Cerebral cortex (tissue), 2 donors: ENCODE measurements around a stretch of chr18.

GRCh38 chr18:74501037-74501933, 5.1 kb downstream of the CNDP2 start:
- PRO-cap, 2 experiments: no peak in any of the 2 experiments

DNA sequence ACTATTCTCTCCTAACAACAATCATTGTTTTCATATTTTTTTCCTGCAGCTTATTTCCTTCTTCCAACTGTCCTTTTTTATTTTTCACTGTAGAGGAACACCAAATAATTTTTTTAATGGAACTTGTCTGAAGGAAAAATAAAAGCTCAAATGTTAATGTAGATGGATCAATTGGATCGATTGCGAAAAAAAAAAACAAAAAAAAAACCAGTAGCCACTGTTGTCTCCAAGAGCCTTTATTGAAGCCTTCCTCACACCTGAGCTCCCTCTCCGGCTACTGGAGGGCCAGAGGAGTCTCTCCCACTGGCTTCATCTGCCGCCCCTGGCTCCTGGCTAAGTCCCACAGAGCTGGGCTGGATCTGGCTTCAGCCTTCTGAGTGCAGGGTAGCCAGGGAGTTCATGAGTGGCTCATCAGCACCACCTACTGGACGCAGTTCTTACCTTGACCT, 17.4 kb downstream of the CNDP1 start:
- PRO-cap, 2 experiments: no peak in any of the 2 experiments

DNA sequence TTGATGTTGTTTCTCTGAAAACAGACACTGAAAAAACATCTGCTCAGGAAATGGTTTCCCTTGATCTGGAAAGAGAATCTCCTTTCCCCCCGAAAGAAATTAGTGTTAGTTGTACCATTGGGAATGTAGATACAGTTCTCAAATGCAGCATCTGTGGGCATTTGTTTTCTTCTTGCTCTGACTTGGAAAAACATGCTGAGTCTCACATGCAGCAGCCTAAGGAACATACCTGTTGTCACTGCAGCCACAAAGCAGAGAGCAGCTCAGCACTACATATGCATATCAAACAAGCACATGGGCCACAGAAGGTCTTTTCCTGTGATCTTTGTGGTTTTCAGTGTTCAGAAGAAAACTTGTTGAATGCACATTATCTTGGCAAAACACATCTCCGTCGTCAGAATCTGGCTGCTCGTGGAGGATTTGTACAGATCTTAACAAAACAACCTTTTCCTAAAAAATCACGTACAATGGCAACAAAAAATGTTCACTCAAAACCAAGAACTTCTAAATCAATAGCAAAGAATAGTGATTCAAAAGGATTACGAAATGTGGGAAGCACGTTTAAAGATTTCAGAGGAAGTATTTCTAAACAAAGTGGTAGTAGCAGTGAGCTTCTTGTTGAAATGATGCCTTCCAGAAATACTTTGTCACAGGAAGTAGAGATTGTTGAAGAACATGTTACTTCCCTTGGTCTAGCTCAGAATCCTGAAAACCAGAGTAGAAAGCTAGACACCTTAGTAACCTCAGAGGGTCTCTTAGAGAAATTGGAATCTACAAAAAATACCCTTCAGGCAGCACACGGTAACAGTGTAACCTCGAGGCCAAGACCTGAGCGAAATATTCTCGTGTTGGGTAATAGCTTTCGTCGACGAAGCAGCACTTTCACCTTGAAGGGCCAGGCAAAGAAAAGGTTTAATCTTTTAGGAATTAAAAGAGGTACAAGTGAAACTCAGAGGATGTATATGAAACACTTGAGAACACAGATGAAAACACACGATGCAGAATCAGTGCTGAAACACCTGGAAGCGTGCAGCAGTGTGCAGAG, 34.1 kb downstream of the ZNF407 start:
- PRO-cap, 2 experiments: no peak in any of the 2 experiments

GRCh38 chr18:74905204-74905592, 303.7 kb downstream of the PTGR3 start:
- PRO-cap, 2 experiments: no peak in any of the 2 experiments

DNA sequence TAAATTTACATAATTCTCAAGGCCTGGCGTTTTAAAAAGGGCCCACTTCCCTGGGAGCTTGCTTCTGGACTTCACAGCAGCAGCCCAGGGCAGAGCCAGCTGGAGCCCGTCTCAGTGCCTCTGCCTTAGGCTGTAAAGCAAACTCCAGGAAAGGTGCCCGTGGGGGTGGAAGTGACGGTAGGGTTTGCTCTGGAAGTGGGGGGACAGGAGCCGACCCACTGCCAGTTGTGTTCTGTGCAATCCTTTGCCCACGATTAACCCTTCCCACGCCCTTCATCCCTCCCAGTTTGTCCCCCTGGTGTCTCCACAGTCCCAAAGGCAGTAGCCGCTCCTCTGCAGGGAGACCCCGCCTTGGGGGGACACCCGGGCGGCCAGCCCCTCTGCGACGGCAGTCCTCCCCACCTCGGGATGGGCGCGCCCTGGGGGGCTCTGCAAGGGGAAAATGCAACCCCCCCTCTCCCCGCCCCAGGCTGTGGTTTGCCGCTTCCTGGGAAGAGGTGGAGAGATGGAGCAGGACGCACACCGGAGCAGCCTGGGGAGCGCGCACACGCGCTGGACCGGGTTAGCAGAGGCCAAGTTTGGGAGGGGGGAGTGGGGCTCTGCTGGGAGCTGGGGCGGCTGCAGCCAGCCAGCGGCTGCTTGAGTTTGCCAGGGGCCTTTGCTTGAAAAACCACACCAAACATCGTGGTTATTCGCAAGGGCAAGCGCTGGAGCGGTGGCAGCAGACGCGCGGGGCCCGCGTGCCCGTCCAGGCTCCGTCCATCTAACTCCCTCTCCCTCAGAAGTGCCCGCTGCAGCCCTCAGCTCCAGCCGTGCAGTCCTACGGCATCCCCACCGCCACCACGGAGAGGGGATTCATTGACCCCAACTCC, 4.9 kb downstream of the PTGR3 start:
- PRO-cap, 2 experiments: peak in 1 of 2 experiments; most common plus-strand start position 522 of the sequence (in 1); most common minus-strand start position 549 of the sequence (in 1)

DNA sequence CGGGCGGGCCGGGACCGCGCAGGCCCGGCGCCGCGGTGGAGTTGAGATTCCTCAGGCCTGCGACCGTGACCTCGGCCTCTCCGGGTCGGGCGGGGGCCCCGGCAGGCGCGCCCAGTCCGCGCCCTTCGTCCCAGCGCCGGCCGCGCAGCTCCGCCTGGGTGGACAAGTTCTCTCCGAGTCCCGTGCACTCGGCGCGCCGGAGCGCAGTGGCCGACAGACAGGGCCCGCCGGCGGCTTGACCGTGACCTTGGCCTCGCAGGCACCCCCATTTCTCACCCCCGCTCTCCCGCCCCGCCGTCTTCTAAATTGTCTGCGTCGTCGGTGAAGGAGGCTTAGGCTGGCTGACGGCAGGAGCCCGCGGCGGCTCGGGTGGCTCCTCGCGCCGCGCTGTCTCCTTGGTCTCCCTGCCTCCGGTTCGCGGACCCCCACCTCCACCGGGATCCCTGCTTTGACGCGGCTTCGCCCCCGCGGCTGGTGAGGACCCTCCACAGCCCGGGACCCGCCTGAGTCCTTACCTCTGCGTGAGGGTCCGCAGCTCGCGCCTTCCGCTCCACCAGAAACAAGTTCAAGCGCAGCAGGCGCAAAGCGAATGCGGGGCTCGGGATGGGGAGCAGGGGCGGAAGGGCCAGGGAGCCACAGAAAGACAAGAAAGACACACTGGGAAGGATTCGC, 4.1 kb downstream of the PTGR3 start:
- PRO-cap, 2 experiments: no peak in any of the 2 experiments

GRCh38 chr18:75267818-75268123, 57.2 kb downstream of the TSHZ1 start:
- PRO-cap, 2 experiments: no peak in any of the 2 experiments

- PRO-cap, 2 experiments: no peak in any of the 2 experiments
Observed at GRCh38 chr18:75674789-75675165, 247.3 kb upstream of the SMIM21 start.

DNA sequence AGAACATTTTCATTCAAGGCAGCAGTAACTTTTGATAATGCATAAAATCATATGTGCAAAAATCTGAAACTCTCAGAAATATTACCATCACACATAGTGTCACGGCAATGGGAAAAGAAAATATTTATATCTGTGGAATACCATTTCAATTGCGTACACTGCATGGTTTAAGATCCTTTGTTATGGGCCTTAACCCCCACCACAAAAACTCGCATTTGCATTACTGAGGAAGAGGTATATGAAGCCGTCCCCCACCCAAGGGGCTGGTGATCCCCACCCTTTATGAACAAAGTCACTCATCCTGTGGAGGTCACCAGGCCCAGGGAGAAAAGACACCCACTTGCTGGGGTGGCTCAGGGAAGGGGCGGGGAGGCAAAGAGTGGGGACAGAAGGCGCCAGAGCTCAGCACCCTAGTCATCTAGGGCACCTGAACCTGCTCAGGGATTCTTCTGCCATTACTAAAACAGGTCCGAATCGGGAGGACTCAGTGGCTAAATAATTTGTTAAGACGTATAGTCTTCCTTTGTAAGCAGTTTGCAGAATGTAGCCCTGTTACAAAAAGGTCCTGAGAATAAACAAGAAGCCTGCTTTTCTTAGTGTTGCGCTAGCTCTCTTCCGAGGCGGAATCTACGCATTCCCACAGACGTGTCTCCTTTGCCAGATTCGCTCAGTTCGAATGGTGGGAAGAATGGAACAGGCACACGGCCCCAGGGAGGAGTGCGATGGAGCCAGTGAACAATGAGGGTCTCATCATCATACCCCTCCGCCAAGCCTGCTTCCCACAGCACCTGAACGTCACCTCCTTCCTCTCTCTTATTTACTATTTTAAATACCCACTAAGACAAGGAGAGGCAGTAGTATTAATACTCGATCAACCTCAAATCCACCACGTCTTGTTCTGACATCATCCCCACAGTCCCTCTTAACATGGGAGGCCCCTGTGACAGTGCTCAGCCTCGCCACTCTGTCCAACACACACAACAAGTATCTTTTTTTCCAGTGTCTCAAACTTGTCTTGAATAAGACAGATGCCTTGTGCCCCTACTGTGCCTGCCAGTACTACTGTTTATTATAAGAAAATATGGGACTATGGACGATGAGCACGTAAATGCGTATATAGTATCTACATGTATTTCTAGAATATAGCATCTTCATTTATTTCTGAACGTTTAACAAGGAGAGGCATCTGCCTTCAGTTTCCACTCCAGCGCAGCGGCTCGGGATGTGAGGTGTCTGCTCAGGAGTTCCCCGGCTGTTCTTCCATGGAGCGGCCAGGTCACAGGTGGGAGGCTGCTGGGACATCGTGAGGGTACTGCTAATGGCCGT, 133.4 kb downstream of the ZNF516 start:
- PRO-cap, 2 experiments: no peak in any of the 2 experiments

DNA sequence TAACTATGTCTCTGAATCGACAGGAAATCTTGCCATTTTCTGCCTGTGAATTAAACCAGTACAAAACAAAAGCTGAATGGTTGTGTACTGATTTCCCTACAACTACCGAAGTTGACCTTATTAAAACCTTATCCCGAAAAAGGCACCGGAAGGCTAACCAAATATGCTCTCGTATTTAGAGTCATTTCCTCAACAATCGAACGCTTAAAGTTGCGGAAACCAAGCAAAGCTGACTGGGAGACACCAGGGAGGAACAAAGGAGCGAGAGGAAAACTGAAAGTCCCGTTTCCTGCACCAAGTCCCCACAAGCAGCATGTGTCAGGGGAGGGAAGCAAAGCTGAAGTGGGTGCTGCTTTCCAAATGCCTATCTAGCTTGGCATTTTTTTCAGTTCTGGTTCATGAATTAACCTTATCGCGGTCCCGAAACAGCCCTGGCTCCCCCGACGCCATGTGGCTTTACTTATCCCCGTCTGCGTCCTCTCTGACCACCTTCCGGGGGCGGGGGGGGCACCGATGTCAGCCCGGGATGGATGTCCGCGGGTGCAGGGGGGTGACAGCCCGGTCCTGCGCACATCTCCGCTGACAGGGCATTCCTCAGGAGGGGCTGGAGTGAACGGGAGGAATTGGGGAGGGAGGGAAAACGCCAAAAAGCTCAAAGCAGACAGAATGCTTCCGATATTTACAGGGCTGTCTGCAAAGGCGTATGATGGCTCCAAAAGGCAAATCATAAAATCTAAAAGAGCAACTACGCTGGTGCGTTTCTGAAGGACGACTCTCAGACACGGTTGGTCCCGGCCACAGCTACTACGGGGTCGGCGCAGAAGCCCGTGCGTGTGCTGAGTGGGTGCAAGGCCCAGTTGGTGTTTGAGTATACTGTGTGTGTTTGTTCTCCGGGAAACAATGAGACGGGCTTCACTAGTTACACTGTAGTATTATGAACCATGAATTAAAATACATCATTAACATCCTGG, 43.9 kb downstream of the ZNF516 start:
- PRO-cap, 2 experiments: peak in 1 of 2 experiments; most common plus-strand start position 222 of the sequence (in 1); most common minus-strand start position 313 of the sequence (in 1)

DNA sequence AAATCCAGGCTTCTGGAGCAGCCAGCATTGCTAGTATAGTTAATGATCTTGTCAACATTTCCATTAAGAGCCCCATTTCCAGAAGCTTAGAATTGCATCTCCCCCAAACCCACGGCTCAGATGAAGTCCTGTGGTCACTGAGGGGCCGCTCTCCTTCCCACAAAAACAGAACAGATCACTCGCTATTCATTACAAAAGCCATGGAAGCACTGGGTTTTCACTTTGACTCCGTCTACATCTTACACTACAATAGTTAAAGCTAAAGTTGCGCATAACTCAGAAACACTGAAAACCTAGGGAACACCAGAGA, 41.9 kb downstream of the ZNF516 start:
- PRO-cap, 2 experiments: no peak in any of the 2 experiments

GRCh38 chr18:76489509-76490053, 5.5 kb downstream of the ZNF516 start:
- PRO-cap, 2 experiments: no peak in any of the 2 experiments

- PRO-cap, 2 experiments: no peak in any of the 2 experiments
Observed at GRCh38 chr18:76493521-76493815, 1.6 kb downstream of the ZNF516 start.

DNA sequence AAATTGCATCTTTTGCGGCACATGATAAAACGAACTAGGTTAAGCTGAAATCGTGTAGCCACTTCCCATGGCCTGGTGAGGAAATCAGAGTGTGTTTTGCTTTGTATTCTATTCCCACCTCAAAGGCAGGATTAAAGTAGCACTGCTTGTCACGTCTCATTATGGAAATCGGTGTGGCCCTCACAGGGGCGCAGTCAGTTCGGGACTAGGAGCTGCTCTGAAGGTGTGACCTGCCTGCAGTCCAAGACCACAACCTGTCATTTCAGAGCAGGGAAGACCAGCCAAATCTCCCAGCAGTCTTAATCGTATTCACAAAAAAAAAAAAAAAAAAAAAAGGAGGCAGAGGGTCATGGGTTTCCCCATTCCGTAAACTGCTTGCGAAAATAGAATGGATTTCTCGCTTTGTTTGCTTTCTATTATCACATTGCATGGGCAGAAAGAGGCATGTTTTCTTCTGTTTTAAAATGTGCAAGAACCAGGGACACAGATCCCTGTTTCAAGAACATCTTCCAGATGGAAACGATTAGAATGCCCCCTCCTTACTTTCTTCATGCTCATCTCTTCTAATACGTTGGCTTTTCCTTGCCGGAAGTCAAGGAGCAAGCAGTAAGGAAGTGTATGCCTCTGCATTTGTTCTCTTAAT, 50.9 kb upstream of the ZNF516 start:
- PRO-cap, 2 experiments: no peak in any of the 2 experiments

DNA sequence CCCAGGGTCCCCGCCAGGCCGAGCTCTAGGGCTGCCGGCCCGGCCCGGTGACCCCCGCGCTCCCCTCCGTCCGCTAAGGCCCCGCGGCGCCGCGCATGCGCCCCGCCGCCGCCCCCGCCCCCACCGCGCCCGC, 288 bp upstream of the ZNF236 start:
- PRO-cap, 2 experiments: no peak in any of the 2 experiments

DNA sequence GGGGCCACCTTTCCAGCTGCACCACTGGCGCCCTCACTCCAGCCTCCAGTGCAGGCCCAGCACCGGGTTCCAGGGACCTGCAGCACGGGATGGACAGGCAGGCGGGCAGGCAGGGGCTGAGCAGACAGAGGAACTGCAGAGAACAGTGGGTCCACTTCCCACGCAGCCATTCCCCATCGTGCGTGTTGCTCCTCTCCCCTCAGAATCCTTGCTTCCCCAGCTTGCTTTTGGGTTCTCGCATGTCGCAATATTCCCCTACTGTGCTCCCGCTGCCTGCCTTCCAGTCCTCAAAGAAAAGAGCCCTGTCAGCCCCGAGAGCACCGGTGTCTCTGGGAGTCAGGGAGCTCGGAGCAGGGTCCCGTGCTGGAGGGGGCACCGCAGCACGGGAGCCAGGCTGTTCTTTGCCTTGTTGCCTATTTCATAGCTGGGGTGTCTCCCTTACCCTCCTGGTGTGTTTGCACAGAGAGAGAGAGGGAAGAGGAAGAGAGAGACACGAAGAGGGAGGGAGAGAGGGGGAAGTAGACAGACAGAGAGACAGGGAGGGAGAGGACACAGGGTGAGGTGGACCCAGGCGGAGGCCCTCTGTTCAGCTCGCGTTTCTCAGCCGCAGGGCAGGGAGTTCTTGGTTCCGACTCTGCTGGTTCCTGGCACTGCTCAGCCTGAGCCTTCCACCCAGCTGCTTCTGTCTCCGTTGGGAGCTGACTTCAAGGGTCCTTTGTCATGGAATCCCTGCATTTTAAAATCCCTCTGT, 126.0 kb downstream of the MBP start:
- PRO-cap, 2 experiments: peak in 1 of 2 experiments; most common plus-strand start position 525 of the sequence (in 1); most common minus-strand start position 530 of the sequence (in 1)

DNA sequence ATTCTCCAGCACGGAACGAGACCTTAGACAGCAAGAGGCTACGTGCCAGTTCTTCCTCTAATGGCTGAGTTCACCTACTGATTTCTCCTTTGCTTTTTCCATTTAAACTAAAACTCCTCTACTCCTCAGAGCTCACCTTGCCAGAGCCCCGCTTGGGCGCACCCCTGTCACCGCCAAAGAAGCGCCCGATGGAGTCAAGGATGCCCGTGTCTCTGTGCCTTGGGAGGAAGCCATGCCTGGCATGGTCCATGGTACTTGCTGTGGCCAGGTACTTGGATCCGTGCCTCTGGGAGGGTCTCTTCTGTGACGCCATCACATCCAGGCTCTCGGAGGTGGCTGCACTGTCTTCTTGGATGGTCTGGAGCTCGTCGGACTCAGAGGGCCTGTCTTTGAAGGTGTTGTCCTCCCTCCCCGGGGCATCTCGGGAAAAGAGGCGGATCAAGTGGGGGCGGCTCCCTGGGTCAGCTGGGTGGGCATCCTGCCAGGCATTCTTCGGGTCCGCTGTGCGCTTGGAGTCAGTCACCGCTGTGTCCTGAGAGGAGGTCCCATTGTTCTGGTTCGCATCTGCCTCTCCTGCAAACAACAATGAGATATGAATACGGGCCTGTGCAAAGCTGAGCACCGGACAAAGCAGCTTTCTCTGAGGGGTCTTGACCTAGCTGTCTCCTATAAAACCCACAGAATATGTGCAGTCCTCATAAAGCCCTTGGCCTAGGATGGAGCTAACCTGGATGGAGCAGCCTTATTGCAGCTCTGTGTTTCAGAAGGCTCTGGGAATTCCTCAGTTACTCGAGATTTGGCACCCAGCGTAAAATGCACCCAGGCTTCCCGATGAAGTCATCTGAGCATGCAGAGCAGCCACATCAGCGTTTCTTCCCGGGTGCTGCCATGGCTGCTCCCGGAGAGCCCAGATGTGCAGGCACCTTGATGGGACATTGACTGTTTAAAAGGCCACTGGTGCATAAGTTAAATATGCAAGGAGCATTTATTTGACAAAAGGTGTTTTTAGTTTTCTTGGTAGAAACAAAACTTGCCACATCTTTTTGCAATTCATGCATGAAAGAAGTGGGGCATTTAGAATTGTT, 115.5 kb downstream of the MBP start:
- PRO-cap, 2 experiments: peak in 1 of 2 experiments; most common plus-strand start position 698 of the sequence (in 1); most common minus-strand start position 360 of the sequence (in 1)

GRCh38 chr18:77058497-77058889, 74.1 kb downstream of the MBP start:
- PRO-cap, 2 experiments: peak in 1 of 2 experiments; most common plus-strand start chr18:77058666 (in 1)

DNA sequence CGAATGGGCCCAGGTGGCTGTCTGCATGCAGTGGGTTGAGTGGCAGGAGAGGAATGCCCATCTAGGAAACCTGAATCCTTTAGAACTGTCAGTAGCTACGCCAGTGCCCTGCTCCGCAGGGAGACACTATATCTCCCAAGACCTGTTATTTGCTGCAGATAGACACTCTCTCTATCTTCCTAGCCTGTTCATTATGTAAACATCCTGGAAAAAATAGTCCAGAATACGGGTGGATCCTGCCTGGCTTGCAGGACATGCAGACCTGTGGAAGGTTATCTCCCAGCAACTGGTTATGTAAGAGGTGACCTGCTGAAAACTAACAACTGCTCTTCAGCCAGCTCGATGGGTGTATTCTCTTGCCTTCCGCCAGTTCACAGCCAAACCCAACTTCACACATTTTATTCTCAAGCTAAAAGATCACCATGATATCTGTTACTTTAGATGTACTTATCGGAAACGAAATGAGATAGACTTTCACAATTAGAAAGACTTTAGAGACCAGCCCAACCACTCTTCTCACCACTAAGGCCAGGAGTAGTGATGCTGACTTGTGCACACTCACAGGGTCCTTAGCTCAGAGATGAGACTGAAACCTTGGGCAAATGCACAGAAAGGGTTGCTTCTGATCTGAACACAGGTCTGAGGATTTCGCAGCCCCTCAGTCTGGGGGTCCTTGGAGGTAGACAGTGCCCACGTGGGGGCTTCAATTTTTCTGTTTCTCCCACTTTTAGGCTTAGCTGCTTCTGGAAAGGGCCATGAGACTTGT, 58.9 kb downstream of the MBP start:
- PRO-cap, 2 experiments: no peak in any of the 2 experiments

- PRO-cap, 2 experiments: no peak in any of the 2 experiments
Observed at GRCh38 chr18:77077853-77078829, 54.4 kb downstream of the MBP start.